Placental epithelial cell (primary cell): Measurements from ENCODE around the gene CD40.

GRCh38 chr20:45373107-45374340, 4.6 kb downstream of the TP53TG5 start:
- CAGE, long polyA plus RNA: no peak

DNA sequence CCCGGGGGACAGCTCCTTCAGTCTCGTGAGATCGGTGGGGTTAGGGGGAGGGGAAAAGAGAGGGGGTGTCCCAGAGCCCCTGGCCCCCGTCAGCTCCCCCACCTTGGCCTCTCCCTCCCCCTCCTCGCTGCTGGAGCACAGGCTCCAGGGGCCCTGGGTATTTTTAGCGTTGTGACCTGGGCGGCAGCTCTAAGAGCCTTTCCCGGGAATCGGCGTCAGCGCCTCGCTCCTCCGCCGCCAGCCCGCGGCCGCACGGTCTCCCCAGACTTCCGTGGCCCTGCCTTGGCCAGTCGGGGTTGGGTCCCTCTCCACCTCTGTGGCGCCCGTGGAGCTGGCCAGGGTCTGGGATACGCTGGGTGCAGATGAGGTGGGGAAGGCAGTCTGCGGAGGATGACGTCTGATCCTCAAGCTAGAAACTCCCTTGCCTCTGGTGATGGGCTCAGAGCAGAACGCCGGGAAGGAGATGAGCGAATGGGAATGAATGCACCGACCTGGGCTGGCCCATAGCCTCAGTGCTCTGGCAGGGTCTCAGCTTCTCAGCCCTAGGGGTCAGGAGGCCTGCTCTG, 963 bp upstream of the DBNDD2 start:
- CAGE, long polyA plus RNA: no peak

DNA sequence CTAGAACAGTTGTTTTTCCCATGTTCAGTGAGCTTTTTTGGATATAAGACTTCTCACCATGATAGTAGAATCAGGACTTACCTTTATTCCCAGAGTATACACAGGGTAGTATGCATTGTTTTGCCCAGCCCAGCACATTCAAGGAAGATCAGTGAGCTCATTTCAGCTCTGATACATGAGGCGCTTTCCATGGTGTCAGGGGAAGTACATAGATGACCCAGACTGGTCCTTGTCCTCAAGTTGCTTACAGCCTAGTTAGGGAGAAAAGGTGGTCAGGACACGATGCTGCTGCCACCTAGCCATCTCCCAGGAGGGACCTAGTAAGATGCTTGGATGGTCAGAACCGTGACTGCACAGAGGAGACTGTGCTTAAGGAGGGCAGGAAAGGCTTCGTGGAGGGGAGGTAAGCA, 2.2 kb downstream of the PIGT start:
- CAGE, long polyA plus RNA: no peak

GRCh38 chr20:45470917-45471672, 1.5 kb downstream of the WFDC2 start:
- CAGE, long polyA plus RNA: no peak

DNA sequence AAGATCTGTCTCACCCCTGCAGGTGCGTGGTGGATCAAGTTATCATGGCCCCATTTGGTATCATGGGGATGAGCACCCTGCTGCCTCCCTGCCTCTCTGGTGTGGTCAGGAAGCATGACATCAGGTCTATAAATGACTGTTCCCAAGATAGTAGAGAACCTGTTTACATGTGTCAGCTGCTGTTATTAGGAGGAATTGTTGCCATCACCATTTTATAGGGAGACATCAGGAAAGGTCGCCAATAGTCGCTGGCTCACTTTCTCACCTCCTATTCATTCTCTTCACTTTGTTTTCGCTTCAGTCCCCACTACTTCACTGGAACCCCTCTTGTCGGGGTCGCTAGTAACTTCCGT, 4.7 kb downstream of the DNTTIP1 start:
- CAGE, long polyA plus RNA: no peak

DNA sequence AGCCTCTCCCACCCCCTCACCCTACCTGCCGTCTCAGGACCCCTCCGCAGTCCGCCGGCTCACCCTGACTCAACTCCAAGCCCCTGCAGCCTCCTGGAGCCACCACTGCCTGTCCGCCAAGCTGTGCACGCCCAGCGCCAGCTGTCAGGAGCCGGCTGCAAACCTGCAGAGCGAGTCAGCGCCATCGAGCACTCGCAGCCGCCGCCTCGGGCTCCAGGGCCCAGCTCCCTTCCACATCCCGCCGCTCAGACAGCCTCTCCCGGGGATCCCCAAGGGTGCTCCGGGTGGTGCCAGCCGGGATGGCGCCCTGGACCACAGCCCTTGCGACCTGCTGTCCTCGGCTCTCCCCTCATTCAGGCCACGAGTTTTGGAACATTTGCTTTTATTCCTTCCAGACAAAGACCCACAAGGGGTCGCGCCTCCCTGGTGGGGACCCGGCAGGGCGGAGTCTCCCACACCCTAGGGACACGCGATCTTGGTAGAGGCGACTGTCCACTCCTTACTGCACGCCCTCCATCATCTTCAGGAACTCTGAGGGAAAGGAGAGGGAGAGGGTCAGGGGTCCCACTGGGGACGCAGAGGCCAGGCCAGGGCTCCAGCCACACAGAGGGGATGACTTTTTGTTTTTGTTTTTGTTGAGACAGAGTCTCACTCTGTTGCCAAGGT, 4.1 kb downstream of the TNNC2 start:
- CAGE, long polyA plus RNA: no peak

DNA sequence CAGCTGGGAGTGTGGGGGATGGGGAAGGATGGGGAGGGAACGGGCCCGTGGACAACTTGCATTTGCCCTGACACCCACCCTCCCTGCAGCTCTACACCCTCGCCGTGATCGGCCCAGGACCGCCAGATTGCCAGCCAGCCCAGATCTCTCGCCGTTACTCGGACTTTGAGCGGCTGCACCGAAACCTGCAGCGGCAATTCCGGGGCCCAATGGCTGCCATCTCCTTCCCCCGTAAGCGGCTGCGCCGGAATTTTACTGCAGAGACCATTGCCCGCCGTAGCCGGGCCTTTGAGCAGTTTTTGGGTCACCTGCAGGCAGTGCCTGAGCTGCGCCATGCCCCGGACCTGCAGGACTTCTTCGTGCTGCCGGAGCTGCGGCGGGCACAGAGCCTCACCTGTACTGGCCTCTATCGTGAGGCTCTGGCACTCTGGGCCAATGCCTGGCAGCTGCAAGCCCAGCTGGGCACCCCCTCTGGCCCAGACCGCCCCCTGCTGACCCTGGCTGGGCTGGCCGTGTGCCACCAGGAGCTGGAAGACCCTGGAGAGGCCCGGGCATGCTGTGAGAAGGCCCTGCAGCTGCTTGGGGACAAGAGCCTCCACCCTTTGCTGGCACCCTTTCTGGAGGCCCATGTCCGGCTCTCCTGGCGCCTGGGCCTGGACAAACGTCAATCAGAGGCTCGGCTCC, 7.1 kb downstream of the SNX21 start:
- CAGE, long polyA plus RNA: no peak

DNA sequence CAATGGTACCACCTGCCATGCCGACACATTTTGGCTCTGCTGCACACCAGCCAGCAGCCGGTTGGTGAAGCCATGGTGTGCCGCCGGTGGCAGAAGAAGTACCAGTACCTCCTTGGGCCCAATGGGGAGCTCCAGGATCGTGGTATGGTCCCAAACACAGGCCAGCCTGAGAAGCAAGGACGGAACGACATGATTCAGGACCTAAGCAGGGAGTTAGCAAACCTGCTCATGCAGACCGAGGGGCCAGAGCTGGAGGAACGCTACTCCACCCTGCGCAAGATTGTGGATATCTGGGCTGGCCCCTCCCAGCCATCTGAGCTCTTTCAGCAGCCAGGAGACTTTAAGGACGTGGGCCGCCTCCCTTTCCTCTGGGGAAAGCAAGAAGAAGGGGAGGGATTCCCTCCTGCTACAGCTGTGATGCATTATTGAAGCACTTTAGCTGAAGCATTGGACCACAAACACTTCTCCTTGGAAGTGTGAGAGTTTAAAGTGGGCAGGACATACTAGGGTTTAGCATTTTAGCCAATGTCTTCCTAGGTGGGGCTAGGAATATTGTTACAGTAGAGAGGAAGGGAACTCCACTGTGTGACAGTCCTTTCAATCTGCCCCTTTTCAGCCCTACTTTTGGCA, 2.7 kb upstream of the ZSWIM1 start:
- CAGE, long polyA plus RNA: no peak

DNA sequence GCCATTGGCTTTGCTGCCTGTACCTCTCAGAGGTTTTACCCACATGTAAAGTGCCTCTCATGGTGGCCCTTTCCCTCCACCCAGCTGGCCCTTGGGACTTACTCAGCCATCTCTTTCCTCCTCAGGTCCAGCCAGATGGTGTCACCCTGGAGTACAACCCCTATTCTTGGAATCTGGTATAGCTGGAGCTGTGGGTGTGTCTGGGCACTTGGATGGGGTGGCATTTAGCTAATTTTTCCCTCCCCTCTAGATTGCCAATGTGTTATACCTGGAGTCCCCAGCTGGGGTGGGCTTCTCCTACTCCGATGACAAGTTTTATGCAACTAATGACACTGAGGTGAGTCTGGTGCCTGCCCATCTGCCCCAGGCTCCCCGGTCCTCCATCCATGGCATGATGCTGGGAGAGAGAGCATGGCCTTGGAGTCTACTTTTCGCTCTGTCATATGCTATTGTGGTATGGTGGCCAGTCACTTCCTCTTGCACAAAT, 1.1 kb downstream of the CTSA start:
- CAGE, long polyA plus RNA: no peak

DNA sequence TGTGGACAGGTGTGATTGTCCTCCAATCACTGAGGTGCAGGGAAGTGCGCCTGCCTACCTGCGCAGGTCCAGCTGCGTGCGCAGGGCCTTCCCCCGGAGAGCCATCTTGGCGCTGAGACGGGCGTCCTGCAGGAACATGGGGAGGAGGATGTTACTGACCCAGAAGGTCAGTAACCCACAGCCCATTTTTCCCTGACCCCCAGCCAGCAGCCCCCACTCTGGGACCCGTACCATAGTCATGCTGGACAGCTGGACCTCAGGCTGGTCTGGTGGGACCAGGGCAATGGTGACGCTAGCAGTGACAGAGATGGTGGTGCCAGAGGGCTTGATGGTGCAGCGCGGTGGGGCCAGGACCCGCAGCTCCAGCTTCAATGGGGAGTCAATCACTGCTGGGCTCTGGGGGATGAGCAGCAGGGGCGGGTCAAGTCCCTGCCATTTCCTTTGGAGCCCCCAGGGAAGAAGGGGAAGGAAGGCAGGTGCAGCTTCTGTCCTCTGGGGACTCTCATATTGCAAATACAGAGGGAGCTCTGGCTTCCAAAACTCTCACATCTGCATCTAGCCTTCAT, 9.7 kb downstream of the PLTP start:
- CAGE, long polyA plus RNA: no peak

DNA sequence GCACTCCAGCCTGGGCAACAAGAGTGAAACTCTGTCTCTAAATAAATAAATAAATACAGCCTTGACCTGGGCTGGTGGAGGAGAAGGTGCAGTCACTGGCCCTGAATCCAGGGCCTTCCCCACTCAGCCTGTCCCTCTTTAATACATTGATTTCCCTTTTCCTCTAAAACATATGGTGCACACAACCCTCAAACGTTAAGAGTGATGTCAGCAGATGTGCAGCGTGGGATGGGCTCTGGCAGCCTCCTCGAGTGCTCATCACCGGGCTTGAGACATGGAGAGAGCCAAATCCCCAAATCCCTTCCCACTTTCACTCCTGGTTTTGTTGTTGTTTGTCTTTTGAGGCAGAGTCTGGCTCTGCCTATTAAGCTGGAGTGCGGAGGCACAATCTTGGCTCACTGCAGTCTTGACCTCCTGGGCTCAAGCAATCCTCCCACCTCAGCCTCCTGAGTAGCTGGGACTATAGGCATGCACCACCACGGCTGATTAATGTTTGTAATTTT, 5.8 kb upstream of the PLTP start:
- CAGE, long polyA plus RNA: no peak

DNA sequence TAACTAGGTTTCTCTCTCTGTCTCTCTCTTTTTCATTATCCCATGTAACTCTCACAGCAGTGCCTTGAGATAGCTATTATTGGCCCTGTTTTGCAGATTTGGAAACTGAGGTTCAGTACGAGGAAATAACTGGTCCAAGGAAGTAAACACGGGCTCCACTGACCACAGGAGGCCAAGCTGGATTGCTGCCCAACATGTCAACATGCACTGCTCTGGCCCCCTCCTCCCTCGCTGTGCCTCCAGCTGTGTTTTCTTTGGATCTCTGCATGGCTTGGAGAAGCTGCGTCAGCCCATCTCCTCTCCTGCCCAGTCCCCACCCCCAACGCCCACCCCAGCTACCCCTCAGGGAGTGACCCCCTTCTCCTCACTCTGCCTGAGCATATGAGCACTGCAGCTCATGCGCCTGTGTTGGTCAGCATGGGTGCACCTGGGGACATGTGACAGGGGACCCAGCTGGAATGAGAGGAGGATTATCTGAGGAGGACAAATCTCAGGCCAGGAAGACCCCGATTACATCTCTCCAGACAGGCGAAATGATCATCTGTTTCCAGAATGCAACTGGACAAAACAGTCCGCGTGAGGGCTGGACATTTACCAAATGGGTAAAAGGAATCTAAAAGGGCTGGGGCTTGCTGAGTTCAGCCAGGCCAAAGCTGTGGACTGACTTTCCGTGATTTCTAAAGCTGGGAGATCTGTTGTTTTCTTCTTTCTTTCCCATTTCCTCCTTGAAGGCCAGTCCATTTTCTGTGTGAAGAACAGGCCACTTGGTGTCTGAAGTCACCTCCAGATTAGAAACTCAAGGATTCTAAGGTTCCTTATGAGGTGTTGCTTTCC, 7.9 kb upstream of the PLTP start:
- CAGE, long polyA plus RNA: no peak

GRCh38 chr20:45993313-45993908, 15.3 kb upstream of the MMP9 start:
- CAGE, long polyA plus RNA: no peak

DNA sequence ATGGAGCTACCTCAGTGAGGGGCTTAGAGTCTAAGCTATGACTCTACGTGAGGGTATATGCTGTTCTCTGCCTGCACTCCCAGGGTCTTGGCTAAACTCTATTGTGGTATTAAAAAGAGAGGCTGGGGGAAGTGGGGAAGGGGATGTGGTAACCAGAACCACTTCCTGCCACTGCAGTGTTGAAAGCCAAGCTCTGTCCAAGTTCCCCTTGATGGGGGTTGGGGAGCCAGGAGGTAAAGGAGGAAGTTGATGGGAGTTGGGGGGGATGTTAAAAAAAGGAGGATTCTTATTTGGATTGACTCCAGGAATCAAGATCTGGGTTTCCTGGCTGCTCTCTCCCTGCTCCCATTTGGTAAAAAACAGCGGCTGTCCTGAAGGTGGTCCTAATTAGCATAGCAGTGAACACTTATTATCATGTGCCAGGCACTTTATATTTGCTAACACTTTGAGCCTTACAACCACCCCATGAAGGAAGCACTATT, 3.5 kb upstream of the MMP9 start:
- CAGE, long polyA plus RNA: no peak

DNA sequence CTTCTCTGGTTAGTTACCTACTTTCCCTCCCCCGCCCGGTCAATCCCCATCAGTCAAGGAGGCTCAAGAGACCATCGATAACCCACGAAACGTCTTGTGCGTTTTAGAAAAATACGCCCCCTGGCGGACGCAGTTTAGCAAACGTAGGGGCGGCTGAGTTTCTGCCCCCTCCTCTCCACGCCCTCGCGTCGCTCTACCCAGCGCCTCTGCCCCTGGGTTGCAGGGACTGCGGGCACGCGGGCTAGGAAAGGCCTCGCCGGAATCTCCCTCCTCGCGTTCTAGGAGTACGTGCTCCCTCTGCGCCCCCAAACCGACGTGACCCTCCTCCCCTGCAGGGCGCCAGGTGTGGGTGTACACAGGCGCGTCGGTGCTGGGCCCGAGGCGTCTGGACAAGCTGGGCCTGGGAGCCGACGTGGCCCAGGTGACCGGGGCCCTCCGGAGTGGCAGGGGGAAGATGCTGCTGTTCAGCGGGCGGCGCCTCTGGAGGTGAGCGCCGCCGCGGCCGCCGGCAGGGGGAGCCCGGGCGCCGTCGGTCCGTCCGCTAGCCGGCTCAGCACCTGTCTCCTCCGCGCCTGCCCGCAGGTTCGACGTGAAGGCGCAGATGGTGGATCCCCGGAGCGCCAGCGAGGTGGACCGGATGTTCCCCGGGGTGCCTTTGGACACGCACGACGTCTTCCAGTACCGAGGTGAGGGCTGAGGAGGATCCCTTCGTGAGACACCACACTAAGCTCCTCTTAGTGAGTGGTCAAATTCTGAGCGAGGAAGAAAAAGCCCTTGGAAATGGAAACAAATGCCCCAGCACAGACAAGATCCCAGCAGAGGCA, 5.3 kb downstream of the MMP9 start:
- CAGE, long polyA plus RNA: no peak

GRCh38 chr20:46117800-46118428, at the start of gene CD40:
CD40 (plus strand) TSS chr20:46118314.
- CAGE, long polyA plus RNA: no peak

GRCh38 chr20:46365032-46365590, 886 bp upstream of the SLC35C2 start:
- CAGE, long polyA plus RNA: no peak

DNA sequence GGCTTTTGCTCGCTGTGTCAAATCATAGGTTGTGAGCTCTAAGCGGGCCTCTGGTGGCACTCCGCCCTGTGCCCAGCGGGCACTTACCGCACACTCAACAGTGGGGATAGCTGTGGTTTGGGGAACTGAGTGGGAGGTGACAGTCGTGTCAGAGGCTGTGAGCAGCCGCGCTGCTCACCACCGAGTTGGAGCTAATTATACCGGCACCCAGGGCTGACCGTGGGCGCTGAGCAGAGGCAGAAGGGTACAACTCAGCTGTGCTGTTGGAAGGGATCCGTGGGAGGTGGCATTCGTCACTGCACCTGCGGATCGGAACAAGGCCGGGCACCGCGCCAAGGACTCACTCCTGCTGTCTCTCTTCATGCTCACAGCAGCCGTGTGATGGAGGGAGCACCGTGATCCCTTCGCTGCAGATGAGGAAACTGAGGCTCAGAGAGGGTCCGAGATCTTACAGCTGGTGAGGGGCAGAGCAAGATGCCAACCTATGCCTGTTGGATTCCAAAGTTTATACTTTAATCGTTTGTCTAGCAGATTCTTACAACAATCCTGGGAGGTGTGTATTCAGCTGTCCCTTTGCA, 611 bp upstream of the ELMO2 start:
- CAGE, long polyA plus RNA: no peak

GRCh38 chr20:46562220-46563247, 12.1 kb upstream of the OCSTAMP start:
- CAGE, long polyA plus RNA: no peak

DNA sequence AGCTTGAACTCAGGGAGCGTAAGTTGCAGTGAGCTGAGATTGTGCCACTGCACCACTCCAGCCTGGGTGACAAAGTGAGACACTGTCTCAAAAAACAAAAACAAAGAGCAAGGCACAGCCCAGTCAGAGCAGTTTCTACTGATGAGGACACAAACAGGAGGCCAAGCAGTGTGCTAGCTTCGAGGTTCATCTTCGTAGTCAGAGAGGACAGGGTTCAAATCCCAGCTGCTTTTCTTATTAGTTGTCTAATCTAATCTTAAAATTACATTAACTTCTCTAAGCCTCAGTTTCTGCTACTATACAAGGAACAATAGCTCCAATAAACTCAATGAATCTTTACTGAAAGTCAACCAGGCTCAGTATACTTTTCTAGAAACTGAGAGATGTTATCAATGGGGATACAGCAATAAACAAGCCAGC, 1.5 kb downstream of the TP53RK start:
- CAGE, long polyA plus RNA: no peak